NB4 (cell line): ENCODE results near the genes PAK2 and PIGZ.

- RRBS: no CpG with 5 or more reads among the region's 46 CpGs
Observed at GRCh38 chr3:195989502-195989990, 81.2 kb upstream of the TNK2 start.

GRCh38 chr3:196048810-196049946 is 32.7 kb downstream of the TFRC start:
- RRBS: no CpG with 5 or more reads among the region's 15 CpGs

GRCh38 chr3:196080401-196080901 is 1.4 kb downstream of the TFRC start:
- RRBS: no CpG with 5 or more reads among the region's 11 CpGs

GRCh38 chr3:196186551-196187236 is 24.5 kb downstream of the ZDHHC19 start:
- RRBS: no CpG with 5 or more reads among the region's 21 CpGs

DNA sequence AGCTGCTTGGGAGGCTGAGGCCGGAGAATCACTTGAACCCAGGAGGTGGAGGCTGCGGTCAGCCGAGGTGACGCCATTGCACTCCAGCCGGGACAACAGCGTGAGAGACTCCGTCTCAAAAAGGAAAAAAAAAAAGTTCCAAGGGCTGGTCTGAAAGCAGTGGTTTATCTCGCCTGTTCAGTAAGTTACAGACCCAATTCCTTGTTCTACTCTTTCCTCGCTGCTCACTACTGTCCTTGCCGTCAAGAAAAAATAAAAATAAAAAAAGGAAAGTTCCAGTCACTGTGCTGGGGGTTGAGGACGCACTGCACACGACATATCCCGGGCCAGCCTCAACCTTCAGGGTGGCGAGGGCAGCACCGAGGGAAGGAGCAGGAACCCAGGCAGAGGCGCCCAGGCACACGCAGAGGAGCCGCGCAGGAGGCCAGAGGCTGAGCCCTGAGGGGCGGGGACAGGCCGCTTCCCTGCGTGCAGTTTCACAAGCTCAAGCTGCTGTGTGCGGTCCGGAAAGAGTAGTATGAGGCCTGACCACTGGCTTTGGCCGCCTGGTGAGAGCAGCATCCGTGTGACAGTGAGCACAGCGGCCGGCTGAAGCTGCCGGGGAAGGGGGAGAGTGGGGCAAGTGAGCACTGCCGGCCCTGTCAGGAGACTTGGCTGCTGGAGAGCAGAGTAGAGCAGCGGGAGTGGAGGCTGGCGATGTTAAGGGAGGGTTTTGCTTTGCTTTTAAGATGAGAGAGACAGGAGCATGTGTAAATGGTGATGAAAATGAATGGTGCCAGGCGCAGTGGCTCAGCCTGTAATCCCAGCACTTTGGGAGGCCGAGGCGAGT is 8.8 kb downstream of the ZDHHC19 start:
- RRBS: 88% methylated on average over 1 of the region's 35 CpGs

GRCh38 chr3:196237540-196237935 is 21.2 kb downstream of the SLC51A start:
- RRBS: no CpG with 5 or more reads among the region's 4 CpGs

DNA sequence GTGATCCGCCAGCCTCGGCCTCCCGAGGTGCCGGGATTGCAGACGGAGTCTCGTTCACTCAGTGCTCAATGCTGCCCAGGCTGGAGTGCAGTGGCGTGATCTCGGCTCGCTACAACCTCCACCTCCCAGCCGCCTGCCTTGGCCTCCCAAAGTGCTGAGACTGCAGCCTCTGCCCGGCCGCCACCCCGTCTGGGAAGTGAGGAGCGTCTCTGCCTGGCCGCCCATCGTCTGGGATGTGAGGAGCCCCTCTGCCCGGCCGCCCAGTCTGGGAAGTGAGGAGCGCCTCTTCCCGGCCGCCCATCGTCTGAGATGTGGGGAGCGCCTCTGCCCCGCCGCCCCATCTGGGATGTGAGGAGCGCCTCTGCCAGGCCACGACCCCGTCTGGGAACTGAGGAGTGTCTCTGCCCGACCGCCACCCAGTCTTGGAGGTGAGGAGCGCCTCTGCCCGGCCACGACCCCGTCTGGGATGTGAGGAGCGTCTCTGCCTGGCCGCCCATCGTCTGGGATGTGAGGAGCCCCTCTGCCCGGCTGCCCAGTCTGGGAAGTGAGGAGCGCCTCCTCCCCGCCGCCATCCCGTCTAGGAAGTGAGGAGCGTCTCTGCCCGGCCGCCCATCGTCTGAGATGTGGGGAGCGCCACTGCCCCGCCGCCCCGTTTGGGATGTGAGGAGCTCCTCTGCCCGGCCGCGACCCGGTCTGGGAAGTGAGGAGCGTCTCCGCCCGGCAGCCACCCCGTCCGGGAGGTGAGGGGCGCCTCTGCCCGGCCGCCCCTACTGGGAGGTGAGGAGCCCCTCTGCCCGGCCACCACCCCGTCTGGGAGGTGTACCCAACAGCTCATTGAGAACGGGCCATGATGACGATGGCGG is 27.7 kb downstream of the SLC51A start:
- RRBS: no CpG with 5 or more reads among the region's 67 CpGs

DNA sequence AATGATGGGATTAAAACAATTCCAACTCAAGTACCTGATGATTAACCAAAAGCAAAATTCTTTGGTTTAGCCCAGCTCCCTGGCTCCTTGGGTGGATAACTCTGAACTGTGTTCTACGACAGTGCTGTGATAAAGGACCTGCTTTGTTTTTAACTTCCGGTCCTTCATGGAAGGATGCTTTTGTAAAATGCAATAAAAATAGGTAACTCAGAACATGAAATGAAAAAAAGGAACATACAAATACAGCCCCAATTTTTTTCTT is 4.7 kb upstream of the PCYT1A start:
- RRBS: no CpG with 5 or more reads among the region's 2 CpGs

GRCh38 chr3:196355493-196356221 is 17.5 kb upstream of the TM4SF19 start:
- RRBS: no CpG with 5 or more reads among the region's 5 CpGs

GRCh38 chr3:196378091-196378756 is 40.0 kb upstream of the TM4SF19 start:
- RRBS: no CpG with 5 or more reads among the region's 4 CpGs

DNA sequence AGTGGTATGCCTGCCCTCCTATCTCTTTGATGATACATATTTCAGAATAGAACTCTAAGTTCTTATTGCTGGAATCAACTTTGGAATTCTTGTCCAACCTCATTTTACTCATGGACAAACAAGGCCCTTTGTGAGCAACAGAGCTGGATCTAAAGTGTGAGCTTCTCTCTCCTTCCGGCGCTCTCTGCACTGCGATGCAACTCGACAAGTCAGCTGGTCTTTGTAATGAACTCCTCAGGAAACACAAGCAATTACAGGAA is 20.3 kb upstream of the NRROS start:
- RRBS: no CpG with 5 or more reads among the region's 4 CpGs

GRCh38 chr3:196631643-196631906 is 7.9 kb upstream of the NRROS start:
- RRBS: no CpG with 5 or more reads among the region's 4 CpGs

DNA sequence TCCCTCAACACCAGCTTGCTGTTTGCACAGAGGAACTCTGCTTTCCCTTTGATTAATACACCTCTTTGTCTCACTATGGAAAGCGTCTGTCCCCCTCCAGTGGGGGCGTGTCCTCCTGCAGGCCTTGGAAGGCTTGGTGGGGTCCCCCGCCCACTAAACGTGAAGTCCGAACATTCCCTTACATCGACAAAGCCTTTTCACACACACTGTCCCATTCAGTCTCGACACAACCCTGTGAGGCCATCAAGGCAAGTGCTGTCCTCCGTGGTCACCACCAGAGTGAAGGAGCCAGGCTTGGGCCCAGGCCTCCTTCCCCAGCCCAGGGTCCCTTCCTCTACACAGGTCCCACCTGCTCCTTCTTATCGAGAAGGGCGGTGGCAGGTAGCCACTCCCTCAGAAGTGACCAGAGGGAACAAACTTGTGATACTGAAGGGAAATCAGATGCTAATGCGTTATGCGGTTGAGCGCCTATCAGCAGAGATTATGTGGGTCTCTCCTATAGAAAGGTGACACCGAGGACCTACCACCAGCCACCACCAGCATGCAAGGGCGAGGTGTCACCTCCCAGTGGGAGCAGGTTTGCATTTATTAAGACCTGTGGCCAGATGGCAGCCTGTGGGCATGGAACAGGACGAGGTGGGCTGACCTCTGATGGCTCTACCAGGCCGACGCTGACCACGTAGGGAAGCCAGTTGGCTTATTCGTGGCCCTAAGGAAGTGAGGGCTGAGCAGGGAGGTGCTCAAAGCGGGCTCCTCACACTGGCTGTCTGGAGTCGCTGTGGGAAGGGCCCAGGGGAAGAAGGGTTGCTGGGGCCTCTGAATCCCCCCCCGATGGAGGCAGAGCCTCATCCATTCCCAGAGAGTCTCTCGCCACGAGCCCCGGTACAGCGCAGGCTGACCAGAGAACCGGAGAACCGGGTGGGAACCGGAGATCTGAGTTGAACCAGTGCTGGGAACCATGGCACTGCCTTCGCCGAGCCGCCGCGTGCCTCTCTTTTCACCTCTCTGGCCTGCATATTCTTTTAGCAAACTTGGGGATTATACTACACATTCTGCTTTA is 6.7 kb downstream of the NRROS start:
- RRBS: no CpG with 5 or more reads among the region's 35 CpGs

- RRBS: under 1% methylated on average over 3 of the region's 59 CpGs
Observed at GRCh38 chr3:196739498-196740128, at the start of gene PAK2. PAK2 (plus strand) TSS chr3:196739857.

- RRBS: no CpG with 5 or more reads among the region's 5 CpGs
Observed at GRCh38 chr3:196741335-196741677, 1.6 kb downstream of the PAK2 start.

GRCh38 chr3:196936818-196937469 is 5.4 kb downstream of the NCBP2 start:
- RRBS: no CpG with 5 or more reads among the region's 8 CpGs

- RRBS: 6% methylated on average over 52 of the region's 101 CpGs
Observed at GRCh38 chr3:196968485-196969223, at the start of gene PIGZ. PIGZ (minus strand) TSS chr3:196968833.

DNA sequence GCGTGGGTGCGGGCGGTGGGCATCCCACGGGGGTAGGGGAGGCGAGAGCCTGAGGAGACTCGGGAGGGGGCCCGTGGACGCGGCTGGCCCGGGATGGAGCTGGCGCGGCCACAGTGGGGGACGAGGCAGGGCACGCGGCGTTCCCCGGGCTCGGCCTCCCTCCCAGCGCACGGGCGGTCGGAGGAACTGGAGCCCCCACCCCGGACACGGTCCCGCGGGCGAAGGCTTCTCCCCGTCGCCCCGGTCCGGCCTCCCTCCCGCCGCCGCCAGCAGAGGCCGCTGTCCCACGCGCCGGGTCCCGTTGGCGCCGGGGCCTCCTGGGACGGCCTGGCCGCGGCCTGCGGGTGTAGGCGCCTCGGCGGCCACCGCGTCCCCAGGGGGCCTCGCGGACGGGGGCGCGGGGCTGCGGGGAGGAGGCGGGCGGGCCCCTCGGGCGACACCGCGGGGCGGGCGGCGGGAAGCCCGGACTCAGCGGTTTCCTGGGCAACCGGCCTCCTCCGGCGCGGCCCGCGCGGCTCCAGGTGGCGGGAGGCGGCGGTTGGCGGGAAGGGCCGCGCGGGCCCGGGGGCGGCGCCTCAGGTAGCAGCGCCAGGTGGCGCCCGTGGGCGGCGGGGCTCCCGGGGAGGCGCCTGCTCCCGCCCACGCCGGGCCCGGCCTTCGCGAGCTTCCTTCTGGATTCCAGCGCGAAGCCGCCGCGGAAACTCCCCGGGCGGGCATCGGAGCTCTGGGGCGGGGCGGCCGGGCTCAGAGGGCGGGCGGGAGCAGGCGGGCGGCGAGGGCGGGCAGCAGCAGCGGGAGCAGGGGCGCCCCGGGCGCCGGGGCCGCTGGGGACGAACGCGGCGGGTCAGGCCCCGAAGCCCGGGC is 26.8 kb downstream of the MELTF start:
- RRBS: 4% methylated on average over 78 of the region's 126 CpGs

DNA sequence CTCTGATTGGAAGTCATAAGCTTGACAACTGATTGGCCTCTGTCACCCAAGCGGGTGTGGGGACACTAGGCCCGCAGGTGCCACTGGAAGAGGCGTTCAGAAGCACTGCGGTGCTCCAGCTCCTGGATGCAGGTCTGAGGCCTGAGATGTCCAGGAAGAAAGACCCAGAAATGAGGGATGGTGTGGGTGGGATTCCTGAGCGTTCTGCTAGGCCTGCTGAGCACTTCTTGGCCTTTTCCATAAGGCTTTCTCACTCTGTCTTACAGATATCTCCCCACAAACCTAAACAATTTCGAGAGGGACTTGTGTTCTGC is 25.4 kb downstream of the MELTF start:
- RRBS: no CpG with 5 or more reads among the region's 6 CpGs

DNA sequence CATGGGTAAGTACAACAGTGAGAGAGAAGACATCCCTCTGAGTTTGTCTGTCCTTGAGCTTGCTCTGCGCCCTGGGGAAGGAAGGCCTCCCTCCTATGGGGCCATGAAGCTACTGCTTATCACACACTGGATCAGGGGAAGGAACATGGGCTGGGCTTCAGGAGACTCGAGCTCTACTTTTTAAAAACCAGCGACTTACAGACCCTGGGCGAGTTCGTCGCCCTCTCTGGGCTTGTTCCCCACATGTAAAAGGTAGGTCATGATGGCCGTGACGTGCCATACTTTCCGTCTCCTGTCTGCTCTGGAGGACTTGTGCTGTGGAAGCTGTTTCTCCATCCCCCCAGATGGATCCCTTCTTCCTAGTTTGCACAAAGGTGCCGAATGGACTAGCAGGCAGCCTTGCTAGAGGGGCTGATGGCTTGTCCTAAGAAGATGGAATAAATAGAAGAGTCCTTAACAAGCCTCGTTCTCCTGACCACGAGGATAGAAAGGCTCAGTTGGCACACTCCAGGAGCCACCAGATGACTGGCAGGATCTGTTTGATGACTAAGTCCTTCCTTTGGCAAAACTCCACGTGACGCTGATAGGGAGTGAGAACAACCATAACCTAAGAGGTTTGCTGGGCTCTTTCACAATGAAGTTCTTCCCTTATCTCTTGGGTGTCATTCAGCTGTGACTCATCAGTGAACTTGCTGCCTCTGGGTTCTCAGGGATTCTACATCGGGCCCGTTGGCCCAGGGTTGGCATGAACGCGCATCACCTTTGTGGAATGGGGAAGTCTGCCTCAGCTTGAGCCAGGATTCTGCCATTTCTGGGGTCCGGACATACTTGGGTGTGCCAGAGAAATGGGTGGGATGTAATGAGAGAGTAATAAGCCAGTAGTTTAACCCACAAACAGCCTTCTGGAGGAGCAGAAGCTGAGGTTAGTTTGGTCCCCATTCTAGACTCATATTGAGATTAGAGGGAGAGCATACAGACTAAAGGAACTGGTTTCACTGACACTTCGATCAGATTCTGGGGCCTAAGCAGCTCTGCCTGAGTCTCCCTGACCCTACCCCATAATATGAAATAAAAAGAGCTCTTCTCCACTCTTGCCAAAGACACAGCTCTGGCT is 1.7 kb upstream of the MELTF start:
- RRBS: no CpG with 5 or more reads among the region's 20 CpGs